ENCODE results near the genes SLC38A11, STK39 and CERS6.

DNA sequence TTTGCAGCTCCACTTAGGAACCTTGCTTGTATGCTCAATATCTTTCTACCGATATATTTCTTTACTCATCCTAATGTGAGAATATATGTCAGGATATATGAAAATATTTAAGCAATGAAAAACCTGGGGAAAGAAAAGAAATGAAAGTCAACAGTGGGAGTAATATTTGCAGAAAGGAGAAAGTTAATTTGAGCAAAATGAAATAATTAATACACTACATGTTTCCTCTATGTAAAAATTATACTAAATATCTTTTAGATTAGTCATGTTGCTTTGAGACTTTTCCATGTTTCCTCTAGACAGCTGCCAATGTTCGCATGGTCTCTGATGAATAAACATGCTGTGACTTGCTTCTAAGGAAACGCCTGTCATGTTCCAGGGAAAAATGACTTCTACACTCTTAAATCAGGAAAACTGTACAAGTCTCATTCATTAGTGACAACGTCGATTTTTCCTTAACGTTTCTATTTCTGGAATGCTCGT, 1.8 kb downstream of the COBLL1 start:
- PRO-cap: unidirectional peak, plus-strand start at position 309 of the sequence

- PRO-cap: no peak
Observed at GRCh38 chr2:164882120-164882544, 40.5 kb upstream of the COBLL1 start.

- PRO-cap: no peak
Observed at GRCh38 chr2:164887404-164887651, 45.7 kb upstream of the COBLL1 start.

DNA sequence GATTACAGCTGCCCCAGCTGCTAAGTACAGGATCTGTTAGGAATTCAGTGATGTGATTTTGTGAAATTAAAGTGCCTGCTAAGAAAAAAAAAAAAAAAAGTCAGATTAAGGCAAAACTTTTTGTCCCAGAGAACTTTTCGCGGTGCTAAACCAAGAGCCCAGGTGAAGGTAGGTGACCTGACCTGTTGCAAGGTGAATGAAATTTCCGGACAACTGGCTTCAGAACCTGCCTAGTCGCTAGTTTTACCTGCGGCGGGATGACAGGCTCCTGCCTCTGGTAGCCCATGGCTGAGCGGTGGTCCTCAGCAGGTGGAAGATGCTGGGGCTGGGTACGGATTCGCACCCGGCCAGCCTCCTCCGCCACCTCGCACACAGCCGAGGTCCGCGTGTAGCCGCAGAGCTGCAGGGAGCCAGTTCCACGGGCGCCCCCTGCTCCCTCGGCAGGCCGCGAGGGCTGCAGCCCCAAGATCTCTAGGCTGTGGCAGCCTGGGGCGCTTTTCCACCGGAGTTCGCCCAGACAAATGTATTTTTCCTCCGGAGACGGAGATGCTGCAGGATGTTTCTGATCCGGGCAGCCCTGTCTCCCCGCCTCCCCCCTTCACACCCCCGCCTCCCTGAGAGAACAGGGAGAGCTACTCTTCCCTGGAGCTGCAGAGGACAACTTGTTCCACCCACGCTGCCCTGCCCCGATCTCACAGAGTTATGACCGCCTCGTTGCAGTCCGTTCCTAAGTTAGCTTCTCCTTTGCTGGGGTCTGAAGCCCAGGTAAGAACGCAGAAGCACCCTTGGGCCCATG, at the start of gene SLC38A11:
SLC38A11 (minus strand) TSS at position 564 of the 796 bp plus-strand sequence.
- PRO-cap: no peak

DNA sequence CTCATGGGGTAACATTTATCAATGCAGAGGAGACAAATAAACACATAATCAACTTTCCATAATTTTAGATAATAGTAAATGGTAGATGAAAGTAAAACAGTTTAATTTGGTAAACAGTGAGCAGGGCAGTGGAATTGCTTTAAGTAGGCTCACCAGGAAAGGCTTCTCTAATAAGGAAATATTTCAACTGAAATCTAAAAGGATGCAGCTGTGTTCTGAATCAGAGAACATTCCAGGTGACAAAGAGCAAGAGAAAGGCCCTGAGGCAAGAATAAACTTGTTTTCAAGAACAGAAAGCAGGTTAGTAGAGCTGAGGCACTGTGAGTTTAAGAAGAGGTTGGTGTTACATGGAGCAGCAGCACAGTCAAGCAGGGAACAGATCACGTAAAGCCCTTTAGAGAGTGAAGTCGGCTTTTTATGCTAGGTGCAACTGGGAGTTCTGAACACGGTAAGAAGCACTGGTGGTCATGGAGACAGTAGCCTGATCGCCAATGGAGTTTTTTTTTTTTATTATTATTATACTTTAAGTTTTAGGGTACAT, 57.0 kb upstream of the SCN1A start:
- PRO-cap: no peak

DNA sequence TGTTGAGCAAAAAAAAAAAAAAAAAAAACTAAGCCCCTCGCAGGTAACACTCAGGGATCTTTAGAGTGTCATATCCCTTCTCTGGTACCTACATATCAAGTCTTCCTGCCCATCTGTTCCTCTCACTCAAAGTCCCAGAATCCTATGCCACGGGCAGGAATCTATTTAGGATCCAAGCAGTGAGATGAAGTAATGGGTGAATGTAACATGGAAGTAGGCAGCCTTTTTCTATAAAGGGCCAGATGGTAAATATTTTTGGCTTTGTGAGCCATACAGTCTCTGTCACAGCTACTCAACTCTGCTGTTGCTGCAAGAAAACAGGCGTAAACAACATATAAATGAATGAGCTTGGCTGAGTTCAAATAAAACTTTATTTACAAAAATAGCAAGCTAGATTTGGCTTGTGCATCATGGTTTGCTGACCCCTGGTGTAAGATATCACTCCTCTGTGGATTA, 458.0 kb downstream of the B3GALT1 start:
- PRO-cap: no peak

DNA sequence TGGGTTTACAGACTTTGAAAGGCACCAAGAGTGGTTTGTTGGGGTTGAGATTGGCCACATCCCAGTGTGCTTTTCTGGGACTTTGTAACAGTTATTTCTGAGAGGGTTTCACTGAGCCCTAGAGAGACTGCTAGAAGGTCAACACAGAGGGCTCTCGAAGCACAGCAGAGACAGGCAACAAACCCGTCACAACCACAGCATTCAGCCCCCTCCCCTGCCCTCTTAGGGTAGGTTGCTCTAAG, 419.7 kb downstream of the STK39 start:
- PRO-cap: no peak

DNA sequence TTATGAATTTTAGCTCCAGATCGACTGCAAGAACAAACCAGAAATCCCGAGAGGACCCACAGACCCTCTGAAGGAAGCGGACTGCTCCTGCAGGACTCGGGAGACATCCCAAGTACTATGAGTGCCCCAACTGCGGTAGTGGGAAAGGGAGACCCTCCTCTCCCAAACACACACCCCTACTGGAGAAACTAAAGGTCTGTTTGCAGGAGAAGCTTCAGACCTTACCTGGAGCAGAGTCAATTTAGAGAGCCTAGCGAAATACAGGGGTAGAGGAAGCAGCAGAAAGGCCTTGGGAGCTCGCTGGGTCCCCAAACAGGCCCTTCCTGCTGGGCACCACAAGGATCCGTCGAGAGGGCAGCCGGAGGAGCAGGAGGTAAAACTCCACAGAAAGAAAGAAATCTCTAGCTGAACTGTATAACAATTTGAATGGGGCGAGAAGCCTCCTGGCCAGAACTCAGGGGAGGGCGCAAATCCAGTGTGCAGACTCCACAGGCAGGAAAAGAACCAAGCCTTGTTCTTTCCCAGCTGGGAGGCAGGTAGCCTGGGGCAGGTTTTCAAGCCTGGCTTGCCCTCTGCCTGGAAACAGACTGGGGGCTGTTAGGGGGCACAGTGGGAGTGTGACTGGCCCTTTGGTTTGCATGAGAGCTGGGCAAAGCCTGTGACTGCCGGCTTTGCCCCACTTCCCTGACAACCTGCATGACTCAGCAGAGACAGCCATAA, 402.9 kb downstream of the STK39 start:
- PRO-cap: no peak

- PRO-cap: no peak
Observed at GRCh38 chr2:167969756-167970286, 277.6 kb downstream of the STK39 start.

DNA sequence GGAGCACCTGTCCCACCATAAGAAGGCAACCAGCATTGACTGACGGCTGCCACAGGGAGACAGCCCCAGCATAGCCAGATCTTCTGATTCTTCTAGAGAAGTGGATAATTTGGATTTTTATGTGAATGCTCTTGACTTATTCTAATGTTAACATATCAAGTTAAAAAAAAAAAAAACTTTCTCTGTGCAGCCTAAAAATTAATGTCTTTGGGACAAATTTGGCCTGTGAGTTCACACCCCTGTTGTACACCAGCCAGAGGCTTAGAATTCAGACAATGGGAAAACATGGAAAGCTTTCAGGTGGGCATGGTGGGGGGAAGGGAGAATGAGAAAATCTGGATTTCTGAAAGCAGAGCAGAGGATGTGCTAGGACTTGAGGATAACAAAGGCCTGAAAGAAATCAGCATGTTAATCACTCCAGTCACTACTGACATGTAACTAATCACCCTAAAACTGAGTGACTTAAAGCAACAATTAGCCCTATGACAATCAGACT, 163.5 kb downstream of the STK39 start:
- PRO-cap: no peak

DNA sequence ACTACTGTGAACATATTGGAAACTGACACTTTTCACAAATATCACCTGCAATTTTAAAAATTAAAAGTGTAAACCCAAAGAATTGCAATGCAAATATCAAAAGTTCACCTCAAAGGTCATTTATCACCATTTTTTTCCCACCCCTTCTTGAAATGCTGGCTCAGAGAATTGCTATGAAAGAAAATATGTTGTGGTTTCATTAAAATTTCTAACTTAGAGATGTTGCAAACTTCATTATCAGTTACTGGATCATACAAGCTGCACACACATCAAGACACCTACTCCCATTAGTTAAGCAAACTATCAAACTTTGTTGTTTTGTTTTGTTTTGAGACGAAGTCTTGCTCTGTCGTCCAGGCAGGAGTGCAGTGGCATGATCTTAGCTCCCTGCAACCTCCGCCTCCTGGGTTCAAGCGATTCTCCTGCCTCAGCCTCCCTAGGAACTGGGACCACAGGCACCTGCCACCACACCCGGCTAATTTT, 37.1 kb downstream of the STK39 start:
- PRO-cap: no peak

GRCh38 chr2:168212716-168213234, 34.6 kb downstream of the STK39 start:
- PRO-cap: no peak

- PRO-cap: bidirectional peak, plus-strand start at chr2:168247637, minus-strand start at chr2:168247576; bidirectional peak, plus-strand start at chr2:168247996, minus-strand start at chr2:168247858
Observed at GRCh38 chr2:168247308-168248436, at the start of gene STK39. TSS of gene STK39 (minus strand) at chr2:168247595.

GRCh38 chr2:168455568-168456824, at the start of gene CERS6:
TSS of gene CERS6 (plus strand) at chr2:168456272.
- PRO-cap: unidirectional peak, plus-strand start at chr2:168456051; bidirectional peak, plus-strand start at chr2:168456246, minus-strand start at chr2:168456123

DNA sequence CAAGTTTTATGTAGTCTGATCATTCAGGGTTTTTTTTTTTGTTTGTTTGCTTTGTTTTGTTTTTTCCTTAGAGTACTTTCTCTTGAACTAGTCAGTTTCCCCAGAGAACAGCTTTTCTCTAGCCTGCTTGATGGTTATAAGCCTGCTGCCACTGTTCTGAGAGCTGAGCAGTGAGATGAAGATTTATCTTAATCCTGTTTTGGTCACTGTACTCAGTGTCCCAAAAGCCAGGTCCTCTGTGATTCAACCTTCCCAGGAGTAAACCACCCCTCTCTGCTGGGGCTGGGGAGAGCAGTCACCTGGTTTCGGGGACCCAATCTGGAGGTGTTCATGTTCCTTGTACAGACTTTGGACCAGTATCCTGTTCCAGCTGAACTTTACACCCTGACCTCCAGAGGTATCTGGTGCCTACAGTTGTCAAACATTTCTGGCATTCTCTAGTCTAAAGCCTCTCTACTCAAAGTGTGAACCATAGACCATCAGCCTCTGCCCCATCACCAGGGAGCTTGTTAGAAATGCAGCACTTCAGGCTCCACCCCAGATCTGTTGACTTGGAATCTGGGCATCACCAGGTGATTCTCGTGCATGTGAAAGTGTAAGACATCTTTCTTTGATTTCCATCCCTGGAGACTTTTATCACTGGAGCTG, 22.1 kb downstream of the CERS6 start:
- PRO-cap: no peak

DNA sequence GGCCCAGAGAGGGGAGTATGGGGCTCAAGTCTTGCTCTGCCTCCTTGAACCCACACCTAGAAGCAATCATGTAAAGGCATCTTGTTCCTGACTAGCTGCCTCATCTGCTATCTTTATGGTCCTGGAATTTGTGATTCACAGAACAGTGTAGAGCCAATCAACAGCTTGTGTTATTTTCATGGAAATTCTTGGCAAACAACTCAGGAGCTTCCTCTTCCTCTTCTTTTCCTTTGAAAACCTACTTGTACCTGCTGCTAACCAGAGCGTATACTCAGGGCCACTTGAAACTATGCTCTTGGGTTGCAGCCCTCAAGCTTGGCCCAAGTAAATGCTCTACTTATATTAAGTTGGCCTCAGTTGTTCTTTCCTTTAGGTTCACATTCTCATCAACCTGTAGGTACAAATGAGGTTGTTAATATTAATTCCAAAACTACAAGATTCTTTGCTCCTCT, 3.5 kb upstream of the NOSTRIN start:
- PRO-cap: no peak

GRCh38 chr2:169074043-169075003, 5.0 kb downstream of the DHRS9 start:
- PRO-cap: no peak

DNA sequence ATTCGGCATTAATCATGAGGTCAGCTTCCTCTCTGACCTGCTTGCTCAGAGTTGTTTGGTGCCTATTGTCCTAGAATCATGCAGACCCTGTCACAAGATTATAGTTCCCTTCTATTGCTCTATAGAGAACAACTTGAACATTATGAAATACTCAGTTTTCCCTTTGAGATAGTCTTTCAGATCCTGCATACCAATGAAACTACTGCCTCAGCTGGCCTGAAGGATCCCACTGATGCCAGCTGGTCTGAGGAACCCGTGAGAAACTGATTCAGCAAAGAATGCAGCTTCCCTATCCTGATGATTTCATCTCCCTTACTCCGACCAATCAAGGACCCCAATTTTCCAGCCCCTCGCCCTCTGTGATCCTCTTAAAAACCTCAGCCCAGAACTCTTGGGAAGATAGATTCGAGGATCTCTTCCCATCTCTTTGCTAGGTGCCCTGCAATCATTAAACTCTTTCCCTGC, 868 bp upstream of the BBS5 start:
- PRO-cap: no peak

DNA sequence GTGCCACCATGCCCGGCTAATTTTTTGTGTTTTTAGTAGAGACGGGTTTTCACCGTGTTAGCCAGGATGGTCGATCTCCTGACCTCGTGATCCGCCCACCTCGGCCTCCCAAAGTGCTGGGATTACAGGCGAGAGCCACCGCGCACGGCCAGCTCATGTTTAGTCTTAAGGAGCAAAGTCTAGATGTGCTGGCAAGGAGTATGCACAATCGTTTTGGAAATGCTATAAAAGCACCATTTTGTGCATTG, 1.2 kb downstream of the PPIG start:
- PRO-cap: no peak

GRCh38 chr2:169761360-169762069, 27.9 kb downstream of the KLHL23 start:
- PRO-cap: no peak